GM12892 (cell line): Measurements from ENCODE around the gene GALNT15.

DNA sequence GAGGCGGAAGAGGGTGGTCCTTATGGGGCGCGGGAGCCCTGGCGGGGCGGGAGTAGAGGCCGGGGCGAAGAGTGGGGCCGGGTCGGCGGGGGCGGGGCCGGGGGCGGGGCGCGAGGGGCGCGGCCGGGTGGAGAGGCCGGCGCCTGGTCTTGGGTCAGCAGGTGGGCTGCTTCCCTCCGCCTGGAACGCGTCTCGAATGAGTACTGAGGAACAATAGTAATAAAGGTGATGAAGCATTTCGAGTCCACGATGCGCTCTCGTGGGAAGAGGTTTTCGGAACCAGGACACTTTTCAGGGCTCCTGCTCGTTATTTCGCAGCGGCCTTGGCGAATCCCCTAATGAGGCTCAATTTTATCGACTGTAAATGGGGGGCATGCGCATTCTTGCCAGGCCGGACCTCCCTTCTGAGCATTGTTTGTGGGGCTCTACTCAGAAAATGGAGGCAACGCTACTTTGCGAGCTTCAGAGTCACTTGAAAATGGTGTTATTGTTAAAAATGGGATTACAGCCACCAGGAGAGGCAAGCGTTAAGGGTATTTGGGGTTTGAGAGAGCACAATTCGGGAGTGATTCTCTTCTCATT lies 1.2 kb downstream of the NR2C2 start:
- RRBS, result no CpG with 5 or more reads among the region's 40 CpGs

DNA sequence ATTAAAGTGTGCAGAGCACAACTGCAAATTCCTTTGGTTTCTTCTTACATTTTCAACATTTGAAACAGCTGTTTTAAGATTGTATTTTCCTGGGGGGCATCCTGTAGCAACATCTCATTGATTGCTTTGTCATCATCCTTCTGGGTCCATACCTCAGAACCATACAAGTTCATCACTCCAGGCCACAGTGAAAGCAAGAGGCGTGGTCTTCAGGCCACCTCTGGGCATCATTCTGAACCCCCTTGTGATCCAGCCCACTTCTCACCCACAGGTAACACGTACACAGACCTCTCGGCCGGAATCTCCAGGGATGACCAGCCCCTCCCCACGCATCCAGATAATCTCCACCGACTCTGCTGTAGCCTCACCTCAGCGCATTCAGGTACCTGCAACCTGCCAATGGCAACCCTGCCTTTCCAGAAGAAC lies 56.2 kb downstream of the NR2C2 start:
- RRBS, result no CpG with 5 or more reads among the region's 7 CpGs

GRCh38 chr3:15043368-15044292 lies 21.5 kb downstream of the MRPS25 start:
- RRBS, result no CpG with 5 or more reads among the region's 11 CpGs

- RRBS, result no CpG with 5 or more reads among the region's 28 CpGs
Observed at GRCh38 chr3:15269105-15270019, 63.0 kb downstream of the SH3BP5 start.

DNA sequence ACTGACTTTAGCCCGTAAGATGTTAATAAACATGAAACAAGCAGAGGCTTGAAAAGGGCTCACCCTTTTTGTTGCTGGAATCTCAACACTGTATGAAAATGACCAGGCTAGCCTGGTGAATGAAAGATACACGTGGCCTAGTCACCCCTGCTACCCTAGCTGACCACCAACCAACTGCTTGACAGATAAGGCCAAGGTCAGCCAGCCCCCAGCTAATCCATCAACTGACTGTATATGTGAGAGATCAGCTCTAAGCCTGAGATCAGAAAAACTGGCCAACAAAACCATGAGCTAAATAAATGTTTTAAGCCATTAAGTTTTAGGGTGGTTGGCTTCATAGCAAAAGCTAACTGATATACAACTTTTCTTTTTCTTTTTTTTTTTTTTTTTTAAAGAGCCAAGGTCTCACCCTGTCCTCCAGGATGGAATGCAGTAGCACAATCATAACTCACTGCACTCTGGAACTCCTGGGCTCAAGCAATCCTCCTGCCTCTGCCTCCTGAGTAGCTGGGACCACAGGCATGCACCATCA lies 34.7 kb downstream of the SH3BP5 start:
- RRBS, result no CpG with 5 or more reads among the region's 2 CpGs

GRCh38 chr3:15310394-15311179 lies 21.8 kb downstream of the SH3BP5 start:
- RRBS, result no CpG with 5 or more reads among the region's 3 CpGs

DNA sequence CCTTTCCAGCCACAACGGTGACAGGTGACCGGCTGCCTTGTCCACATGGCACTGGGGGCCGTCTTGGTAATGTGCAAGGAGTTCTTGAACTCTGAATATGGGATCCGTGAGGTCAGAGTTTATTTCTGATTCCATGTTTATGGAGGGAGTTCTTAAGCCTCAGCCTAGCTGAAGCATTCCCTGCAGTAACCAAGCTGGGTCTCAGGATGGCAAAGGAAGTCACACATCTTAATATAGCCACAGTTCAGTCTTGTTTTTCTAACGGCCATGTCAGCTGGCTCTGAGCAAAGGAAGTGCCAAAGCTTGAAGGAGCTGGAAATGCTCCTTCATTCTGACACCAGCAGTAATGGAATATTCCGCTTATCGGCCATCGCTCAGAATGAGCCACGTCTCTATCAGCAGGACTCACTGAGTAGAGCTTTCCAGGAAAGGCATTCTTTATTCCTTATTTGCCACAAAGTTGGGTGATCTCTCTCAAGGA lies 40.5 kb downstream of the EAF1 start:
- RRBS, result no CpG with 5 or more reads among the region's 9 CpGs

DNA sequence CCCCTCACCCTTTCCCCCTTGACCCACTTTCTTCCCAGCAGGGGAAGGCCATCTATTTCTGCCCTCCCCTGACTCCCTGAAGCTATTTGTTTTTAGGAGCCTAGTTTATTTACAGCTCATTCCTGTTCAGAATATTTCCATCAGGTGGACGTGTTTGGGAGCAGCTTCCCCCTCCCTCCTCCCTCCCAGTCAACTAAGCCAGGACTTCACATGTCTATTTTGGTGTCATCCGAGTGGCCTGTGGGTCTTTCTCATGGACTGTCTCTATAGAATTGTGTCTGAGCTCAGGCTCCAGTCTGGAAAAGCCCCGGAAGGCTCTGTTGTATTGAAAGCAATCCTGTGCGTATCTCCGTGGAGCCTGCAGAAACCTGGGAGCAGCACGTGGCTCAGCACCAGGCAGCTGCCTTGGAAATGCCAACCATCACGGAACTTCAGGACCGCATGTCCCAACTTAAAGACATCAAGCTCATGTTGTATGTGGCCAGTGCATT lies 25.2 kb downstream of the COLQ start:
- RRBS, result no CpG with 5 or more reads among the region's 8 CpGs

DNA sequence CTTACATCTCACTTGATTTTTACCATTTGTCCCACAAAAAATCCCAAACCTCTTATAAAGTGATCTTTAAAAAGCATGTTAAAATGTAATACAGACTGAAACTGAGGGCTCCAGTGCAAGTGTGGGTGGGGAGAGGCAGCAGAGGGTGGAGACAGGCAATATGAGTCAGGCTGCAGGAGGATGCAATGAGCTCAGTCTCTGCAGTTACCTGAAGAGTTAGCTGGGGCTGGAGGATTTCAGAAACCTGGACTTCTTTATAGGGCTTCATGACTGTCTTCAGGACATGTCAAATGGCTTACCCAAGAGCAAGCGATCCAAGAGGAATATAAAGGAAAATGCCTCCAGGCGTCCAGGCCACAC lies 14.3 kb upstream of the COLQ start:
- RRBS, result no CpG with 5 or more reads among the region's 2 CpGs

GRCh38 chr3:15562548-15562901 lies 38.8 kb downstream of the HACL1 start:
- RRBS, result no CpG with 5 or more reads among the region's 3 CpGs

- RRBS, result no CpG with 5 or more reads among the region's 3 CpGs
Observed at GRCh38 chr3:15795677-15796280, 2.0 kb downstream of the ANKRD28 start.

DNA sequence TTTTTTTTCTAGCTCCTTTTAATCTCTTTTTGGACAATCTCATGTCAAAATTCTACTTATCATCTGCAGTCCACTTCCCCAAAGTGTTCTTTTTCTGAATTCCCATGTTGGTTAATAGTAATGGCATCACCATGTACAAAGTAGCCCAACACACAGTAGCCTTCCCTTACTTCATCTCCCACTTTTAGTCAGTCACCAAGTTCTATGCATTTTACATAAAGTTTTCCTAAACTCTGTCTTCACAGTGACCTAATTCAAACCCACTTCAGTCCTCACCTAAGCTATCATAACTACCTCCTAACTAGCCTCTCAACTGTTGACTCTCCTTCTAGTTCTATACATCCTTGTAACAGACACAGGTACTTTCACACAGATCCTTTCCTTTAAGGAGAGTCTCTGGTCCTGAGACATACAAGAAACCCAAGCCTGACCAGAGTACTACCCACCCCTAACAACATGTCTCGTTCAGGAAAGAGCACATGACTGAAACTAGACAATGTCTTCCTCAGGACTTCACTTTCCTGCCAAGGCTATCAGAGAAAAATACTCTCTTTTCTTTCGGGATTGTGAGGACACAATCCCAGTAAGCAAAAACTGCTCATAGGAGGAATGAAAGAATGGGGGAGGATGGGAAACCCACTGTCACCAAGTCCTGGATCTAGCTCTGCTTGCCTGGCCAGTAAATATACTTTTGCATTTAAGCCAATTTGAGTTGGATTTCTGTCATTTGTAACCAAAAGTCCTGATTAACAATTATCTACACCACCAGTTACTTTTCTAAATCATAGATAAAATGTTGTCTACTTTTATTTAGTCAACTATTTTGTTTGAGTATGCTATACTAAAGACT lies 11.4 kb upstream of the ANKRD28 start:
- RRBS, result no CpG with 5 or more reads among the region's 2 CpGs

DNA sequence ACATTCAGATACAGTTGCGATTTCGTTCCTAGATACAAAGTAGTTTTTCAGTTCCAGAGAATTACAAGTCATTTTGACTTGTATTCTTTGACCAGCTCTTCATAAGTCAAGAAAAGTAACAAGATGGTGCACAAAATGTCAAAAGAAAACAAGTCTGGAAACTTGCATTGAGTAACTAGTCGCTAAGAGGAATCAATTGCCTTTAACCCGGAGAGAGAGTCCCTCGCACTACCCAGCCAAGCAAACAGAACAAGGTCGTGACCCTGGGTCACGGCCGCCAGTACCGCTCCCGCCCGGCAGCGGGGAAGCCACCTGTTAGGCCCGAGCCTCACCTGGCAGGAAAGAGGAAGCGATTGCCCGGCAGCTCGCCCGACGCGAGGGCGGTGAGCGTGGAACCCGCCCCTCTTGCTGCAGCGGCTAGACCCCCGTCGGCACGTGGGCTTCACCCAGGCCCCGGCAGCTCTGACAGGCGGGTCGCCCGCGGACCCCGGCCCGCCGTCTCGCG lies 61.0 kb upstream of the ANKRD28 start:
- RRBS, result under 1% methylated on average over 7 of the region's 36 CpGs

DNA sequence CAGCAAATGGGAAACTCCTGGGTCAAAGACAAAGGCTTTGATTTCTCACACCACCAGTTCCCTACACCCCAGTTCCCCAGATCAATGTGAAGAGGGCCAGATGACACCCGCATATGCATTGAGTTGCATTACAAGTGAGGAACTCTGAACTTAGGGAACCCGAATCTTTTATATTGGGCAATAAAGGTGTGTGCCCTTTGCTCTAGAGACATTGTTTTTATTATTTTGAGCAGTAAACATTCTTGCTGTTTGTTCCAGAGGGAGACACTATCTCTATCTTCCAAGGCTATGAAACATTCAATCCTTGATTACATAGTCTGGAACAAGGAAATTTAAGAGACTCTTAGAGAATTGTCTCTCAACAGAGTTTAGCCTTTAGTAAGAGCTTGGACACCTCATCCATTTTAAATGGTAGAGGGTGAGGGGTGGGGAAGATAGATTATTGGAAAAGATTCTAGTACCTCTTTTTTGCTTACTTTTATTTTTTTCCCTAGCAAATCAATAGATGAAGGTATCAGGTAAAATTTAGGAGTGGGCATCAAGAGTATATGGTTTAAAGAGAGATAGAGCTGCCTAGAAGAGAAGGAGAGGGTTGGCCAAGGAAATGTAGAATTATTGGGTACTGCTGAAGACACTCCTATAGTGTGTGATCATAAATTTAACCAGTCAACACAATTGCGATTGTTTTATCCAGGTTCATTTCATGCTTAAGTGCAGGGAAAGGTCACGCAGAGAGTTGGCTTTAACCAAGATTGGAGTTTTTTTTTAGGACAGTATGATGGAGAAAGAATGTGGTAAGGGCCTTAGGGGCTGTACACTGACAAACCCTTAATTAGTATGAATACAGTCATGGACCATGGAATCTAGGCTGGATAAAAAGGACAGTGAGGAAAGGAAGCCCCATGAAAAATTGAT lies 74.3 kb upstream of the ANKRD28 start:
- RRBS, result no CpG with 5 or more reads among the region's 4 CpGs

- RRBS, result no CpG with 5 or more reads among the region's 9 CpGs
Observed at GRCh38 chr3:16174317-16174986, at the start of gene GALNT15. TSS of gene GALNT15 (plus strand) at chr3:16174680.

DNA sequence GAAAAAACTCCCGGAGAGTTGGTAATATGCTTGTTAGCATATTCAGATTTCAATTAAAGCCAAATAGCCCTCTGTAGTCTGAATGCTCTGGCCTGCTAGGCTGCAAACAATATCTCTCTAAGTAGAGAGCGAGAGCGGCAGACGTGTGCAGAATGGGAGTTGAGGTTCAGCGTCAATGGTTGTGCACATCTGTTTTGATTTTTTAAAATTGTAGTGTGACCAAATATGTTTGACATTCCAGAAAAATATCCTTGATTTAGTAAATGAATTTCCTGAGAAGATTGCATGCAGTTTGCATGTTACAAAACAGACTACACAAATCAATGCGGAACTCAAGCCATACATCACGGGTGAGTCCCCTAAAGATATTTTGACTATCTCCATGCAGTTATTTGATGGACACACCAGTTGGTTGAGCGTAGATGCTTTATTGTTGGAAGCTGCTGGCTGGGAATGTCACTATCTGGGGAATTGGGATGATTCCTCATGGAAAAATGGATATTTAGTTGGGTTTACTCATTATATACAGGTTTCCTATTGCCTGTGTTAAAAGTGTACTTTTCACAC lies 37.5 kb downstream of the OXNAD1 start:
- RRBS, result no CpG with 5 or more reads among the region's 8 CpGs

- RRBS, result no CpG with 5 or more reads among the region's 9 CpGs
Observed at GRCh38 chr3:16338176-16338637, 73.2 kb downstream of the OXNAD1 start.

DNA sequence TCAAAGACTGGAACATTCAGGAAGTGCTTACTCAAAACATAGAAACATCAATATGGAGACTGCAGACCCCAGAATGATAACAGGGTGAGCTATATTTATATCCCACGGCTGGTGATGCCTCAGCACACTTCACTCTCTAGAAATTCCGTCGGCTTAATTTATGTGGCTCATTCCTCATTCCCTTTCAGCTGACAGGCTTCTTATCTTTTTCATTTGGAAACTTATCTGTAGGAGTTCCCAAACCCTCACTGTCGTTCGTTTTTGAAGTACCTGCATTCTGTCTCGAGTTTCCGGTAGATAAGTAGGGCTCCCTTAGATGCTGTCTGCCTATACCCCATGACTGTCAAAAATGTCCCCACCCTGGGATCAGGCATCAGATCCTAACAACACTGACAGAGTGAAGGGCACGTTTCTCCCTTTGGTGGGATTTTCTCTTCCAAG lies 45.4 kb downstream of the RFTN1 start:
- RRBS, result no CpG with 5 or more reads among the region's 8 CpGs

DNA sequence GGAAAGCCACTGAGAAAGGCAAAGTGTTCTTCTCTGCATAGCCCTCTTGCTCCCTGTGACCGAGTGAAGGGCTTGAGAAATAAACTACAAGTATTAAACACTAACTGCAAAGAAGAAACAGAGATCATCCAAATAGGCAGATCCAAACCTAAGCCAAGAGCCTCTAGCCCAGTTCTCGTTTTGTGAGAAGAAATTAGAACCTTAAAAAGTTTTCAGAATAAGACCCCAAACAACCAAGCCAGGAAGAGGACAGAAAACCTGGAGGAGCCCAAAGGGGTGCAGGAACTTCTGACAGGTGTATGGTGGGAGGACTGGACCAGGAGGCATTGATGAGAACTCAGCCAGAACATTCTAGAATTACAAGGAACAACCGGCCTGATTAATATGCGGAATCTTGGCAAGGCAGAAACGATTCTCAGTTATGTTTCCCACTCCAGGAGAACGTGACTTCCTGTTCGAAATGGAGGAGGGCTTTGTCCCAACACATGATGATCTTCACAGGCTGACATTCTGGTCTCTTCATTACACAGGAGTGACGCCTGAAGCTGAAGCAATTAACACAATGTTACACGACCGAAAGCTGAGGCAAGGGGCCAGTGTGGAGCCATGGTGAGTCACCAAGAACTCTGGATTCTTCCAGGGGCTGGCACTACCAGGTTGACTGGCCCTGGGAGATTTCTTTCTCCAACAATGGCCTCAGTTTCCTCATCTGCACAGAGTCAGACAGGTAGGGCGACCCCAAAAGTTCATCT lies 41.1 kb downstream of the RFTN1 start:
- RRBS, result no CpG with 5 or more reads among the region's 11 CpGs

DNA sequence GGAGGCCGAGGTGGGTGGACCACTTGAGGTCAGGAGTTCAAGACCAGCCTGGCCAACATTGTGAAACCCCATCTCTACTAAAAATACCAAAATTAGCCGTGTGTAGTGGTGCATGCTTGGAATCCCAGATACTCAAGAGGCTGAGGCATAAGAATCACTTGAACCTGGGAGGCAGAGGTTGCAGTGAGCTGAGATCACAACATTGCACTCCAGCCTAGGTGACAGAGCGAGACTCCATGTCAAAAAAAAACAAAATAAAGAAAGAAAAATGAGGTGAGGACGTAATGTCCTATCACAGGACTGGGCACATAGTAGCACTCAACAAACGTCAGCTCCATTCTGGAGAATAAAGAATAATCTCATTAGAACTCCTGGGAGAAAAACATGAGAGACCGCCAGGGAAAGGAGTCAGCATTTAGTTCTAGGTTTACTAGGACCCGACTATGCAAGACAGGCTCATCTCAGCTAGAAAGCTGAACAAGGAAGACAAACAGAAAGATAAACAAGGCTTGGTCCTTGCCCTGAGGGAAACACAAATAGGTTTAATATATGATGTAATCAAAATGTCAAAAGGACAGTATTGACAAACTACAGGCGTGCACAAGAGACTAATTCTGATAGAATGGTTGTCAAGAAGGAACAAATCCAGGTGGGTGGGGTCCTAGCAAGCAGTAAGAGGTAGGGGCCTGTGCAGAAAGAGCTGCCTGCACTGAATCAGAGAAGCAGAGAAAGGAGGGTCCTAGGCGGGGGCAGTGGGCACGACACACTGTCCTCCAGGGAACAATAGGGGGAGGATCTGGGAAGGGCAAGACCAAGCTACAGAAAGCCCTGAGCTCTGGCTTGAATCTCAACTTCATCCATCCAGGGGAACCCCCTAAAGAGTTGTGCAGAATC lies 23.6 kb downstream of the RFTN1 start:
- RRBS, result no CpG with 5 or more reads among the region's 10 CpGs